Metastatic Liver Carcinoma in the Lung (tissue), 2 donors: ENCODE results near the genes KHK, SLC5A6 and SLC30A3.

DNA sequence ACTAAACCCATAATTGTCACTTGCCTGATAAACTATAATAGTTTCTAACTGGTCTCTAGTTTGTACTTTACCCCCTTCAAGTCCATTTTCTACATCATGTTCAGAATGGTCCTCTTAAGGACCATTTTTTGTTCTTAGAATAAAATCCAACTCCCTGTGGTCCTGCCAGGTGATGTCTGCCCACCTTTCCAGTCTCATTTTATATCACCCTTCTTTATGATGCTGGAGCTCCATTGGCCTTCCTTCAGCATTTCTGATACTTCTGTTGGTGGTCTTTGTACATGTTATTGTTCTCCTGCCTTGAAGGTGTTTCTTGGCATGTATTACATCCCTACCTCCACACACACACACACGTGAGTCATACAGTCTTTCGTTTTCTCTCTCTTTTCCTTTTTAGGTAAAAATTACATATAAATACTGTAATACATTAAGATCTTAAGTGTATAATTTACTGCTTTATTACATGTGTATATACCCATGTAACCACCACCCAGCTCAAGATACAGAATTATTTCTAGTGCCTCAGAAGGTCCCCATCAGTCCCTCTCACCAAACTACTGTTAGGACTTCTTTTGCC, 10.1 kb upstream of the ADGRF3 start:
- PRO-cap, 2 experiments, result no peak in any of the 2 experiments

GRCh38 chr2:26411313-26412027, 9.8 kb downstream of the DRC1 start:
- PRO-cap, 2 experiments, result no peak in any of the 2 experiments

DNA sequence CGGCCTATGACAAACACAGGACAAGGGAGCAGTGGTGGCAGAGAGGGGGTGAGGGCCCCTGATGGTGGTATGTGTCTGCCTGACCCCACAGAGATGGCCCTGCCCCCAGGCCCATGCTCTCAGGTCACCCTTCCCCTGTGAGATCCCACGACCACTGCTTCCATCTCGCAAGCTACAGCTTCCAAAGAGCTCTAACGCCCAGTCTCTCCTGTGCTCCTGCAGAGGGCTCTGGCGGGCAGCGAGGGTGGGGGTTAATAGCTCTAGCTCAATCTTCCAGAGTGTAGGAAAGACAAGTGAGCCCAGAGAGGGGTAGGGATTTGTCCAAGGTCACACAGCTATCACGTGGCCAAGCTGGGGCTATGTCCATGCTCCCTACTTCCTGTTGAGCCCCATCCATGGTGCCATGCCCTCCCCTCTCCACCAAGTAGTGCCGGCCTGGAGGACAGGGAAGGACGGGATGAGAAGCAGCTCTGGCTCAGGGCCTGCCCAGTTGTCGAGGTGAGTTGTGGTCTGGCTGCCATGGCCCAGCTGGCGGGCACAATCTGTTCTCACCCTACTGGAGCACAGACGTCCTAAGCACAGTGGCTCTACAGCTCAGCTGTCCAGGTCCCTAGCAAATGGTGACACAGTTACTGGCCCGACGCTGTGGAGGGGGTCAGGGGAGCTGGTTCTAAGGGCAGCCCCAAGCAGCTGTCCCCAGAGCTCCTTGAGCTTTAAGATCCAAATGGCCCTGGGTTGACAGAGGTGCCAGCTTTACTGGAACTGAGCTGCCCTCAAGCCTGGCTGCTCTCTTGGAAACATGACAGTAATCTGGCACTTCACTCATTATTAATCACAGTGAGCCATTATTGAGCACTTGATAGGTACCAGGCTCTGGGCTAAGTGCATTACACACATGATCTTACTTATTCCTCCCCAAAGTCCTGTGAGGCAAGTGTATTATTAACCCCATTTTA, 32.8 kb downstream of the KCNK3 start:
- PRO-cap, 2 experiments, result no peak in any of the 2 experiments

GRCh38 chr2:26786289-26786657, 417 bp downstream of the CENPA start:
- PRO-cap, 2 experiments, result no peak in any of the 2 experiments

DNA sequence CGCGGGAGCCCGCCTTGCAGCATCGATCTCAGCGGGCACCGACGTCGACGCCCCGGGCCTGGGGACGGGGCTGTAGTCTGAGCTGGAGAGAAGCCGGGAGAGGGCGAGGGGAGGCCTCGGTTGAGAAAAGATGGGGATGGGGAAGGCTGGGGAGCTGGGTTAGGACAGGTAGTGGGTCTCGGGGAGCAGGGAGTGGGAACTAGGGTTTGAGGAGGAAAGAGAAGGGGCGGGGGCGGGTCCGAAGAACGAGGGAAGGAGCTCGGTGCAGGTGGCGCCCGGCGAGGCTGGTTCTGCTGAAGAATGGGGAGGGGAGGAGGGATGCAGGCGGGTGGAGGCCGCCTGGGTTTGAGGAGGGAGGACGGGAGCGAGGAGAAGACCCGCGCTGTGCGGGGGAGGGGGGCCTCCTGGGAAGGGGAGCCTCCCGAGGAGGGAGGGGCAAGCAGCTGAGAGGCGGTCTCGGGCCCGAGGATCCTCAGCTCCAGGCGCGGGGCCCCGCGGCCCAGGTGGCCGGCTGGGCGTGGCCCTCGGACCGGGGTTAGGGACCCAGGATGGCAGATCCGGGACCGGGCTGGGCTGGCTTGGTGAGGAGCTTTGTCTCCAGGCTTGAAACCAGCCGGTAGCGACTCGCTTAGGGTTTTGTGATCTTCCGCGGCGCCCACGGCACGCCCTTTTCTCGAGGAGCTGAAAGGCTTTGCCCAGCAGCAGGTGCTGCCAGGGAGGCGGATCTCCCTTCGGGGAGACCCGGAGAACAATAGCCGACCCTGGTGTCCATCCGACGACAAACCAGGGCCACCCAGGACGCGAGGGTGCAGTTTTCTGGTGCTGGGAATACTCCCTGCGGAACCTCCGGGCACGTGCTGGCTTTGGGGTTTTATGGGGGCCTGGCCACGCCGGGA, 1.2 kb downstream of the DPYSL5 start:
- PRO-cap, 2 experiments, result no peak in any of the 2 experiments

GRCh38 chr2:27025333-27026184, 7.2 kb upstream of the TMEM214 start:
- PRO-cap, 2 experiments, result no peak in any of the 2 experiments

DNA sequence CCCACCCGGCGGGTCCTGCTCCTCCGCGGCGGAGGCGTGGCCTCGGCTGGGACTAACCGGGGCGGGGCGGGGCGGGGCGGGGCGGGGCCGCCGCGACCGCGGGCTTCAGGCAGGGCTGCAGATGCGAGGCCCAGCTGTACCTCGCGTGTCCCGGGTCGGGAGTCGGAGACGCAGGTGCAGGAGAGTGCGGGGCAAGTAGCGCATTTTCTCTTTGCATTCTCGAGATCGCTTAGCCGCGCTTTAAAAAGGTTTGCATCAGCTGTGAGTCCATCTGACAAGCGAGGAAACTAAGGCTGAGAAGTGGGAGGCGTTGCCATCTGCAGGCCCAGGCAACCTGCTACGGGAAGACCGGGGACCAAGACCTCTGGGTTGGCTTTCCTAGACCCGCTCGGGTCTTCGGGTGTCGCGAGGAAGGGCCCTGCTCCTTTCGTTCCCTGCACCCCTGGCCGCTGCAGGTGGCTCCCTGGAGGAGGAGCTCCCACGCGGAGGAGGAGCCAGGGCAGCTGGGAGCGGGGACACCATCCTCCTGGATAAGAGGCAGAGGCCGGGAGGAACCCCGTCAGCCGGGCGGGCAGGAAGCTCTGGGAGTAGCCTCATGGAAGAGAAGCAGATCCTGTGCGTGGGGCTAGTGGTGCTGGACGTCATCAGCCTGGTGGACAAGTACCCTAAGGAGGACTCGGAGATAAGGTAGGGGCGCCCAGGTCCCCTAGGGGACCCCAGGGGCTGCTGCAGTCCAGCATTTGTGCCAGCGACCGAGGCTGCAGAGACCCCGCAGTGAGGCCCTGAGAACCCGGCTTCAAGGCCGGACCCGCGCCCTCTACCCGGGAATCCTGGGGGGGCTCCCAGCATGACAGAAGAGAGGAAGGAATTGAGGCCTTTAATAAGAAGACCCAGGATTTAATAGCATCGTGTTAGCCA, at the start of gene KHK:
TSS of gene KHK (plus strand) at position 108 of the 918 bp plus-strand sequence.
- PRO-cap, 2 experiments, result peak in 2 of 2 experiments; most common plus-strand start position 95 of the sequence (in 1); most common minus-strand start position 444 of the sequence (in 1)

DNA sequence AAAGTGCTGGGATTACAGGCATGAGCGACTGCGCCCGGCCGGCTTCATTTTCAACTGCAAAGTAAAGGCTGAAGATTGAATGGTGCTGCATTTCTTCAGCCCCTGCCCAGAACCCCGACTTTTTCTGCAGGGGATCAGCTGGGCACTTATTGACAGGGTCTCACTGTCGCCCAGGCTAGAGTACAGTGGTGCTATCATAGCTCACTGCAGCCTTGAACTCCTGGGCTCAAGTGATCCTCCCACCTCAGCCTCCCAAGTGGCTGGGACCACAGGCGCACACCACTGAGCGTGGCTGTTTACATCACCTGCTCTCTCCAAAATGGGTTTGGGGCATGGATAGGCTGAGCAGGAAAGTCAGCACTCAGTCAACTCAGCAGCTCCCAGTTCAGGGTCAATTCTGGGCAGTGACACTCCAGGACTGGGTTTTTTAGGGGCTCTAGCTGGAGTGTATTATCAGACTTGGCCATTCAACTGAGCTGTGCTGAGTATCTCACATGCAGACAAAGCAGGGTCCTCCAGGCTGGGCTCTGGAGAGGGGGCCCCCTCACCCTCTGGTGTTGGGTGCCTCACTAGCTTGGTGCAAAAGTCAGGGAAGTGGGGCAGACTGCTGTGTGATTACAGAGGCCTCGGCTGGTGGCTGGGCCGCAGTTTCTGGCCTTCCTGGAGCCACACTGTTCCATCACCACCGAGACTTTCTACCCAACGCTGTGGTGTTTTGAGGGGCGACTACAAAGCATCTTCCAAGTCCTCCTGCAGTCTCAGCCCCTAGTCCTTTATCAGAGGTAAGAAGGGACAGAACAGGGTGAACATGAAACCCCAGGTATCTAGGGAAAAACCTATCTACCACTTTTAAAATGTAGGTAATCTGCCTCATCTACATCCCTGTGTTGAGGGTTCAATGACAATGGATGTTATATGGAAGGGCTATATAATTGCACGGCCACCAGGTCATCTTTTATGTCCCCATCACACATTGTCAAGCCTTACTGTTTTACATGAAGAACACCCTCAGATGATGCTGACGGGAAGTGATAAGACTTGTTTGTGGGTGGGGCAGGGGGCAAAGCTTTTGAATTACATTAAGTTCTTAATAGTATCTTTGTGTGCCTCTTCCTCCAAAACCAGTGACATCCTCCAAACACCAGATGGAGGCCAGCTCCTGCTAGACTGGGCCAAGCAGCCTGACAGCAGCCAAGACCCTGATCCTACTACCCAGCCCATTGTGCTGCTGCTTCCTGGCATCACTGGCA, 4.6 kb downstream of the ABHD1 start:
- PRO-cap, 2 experiments, result no peak in any of the 2 experiments

- PRO-cap, 2 experiments, result no peak in any of the 2 experiments
Observed at GRCh38 chr2:27133013-27133875, 1.2 kb downstream of the PREB start.

- PRO-cap, 2 experiments, result no peak in any of the 2 experiments
Observed at GRCh38 chr2:27150600-27150982, 1.8 kb downstream of the TCF23 start.

DNA sequence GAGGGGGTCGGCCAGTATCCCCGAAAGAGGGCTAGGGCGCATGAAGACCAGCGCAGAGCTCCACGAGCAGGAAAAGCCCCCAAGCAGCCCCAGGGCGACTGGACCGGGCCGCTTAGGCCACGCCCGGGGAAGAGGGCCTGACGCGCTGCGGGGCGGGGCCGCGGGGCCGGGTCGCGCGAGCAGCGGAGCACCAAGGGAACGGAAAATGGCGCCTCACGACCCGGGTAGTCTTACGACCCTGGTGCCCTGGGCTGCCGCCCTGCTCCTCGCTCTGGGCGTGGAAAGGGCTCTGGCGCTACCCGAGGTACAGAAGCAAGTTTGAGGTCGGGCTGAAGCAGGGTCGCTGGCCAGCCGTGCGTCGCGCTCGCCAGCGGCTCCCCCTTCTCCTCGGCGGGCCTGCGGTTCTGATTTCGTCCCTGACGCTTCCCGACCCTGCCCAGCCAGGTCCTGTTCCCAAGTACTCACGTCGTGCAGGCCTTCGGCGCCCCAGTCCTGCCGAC, at the start of gene SLC5A6:
TSS of gene SLC5A6 (minus strand) at position 105 of the 500 bp plus-strand sequence.
- PRO-cap, 2 experiments, result peak in 2 of 2 experiments; most common plus-strand start position 198 of the sequence (in 2); most common minus-strand start position 77 of the sequence (in 1)

GRCh38 chr2:27262745-27263611, at the start of gene SLC30A3:
TSS of gene SLC30A3 (minus strand) at chr2:27263047.
- PRO-cap, 2 experiments, result peak in 1 of 2 experiments; most common minus-strand start chr2:27263047 (in 1)

DNA sequence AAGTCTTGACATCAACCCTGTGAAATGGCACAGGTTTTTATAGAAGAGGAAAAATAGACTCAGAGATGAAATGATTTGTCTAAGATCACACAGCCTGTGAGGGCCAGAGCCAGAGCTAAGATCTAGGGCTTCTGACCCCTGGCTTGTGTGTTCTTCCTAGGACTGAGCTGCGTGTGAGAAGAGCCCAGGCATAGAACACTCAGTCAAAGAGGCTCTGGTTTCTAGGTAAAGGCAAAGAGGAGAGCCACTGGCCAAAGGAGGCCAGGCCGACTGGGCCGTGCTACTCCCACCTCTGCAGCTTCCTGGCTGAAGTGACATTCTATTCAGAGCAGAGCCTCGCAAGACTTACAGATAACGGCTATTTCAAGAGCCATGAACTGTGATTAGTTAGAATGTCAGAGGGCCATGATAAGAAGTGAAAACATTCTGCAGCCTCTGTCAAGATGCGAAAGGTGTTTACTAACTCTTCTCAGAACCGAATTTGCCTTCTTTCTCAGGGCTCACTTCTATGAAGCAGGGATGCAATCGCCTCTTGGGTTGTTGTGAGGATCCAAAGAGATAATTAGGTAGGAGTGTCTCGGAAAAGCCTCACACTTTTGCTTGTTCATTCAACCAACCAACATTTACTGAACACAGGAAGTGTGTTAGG, 3.6 kb upstream of the DNAJC5G start:
- PRO-cap, 2 experiments, result no peak in any of the 2 experiments

DNA sequence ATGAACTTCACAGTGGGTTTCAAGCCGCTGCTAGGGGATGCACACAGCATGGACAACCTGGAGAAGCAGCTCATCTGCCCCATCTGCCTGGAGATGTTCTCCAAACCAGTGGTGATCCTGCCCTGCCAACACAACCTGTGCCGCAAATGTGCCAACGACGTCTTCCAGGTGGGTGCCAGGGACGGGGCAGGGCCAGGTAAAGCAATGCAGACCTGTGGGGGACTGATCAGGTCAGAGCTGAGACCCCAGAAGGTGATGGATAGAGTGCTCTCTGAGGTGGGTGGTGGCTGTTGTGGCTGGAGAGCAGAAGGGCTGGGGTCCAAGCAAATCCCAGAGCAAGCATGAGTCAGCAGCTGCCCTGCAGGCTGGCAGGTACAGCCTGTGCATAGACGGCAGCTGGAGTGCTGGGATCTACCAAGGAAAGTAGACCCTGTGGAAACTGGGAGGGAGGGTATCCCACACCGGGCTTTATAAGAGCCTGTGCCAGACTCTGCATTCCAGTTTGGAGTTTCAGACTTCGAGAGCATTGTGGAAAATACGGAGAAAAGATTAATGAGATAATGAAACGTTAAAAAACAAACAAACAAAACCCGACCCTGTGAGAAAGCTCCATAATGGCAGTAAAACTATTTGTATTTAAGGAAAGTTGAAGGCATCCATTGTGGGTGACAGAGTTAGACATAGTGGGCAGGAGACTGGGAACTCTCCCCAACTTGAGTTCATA, 665 bp downstream of the TRIM54 start:
- PRO-cap, 2 experiments, result no peak in any of the 2 experiments

- PRO-cap, 2 experiments, result no peak in any of the 2 experiments
Observed at GRCh38 chr2:27303361-27303756, 4.9 kb downstream of the UCN start.

GRCh38 chr2:27322021-27322902, 635 bp downstream of the MPV17 start:
- PRO-cap, 2 experiments, result no peak in any of the 2 experiments

DNA sequence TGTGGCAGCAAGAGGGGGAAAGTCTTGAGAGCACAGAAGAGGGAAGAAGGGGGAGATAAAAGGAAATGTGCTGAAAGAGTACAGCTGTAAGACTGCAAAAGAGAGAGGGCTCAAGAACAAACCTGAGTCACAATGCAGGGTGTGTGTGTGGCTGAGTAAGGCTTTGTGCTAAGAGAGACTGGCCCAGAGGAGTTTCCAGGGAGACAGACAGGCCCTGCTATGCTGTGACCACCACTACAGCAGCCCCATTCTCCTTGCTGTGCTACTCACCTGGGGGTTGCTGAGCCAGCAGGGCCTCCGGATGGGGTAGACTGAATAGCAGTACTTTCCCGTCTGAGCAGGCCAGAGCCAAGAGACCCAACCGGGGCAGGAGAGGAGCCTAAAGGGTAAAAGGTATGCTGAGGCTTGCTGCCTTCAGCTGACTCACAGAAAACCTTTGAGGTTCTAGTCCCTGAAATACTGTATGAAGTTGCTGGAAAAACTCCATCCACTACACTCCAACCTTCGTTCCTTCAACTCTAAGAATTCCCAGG, 12.5 kb upstream of the MPV17 start:
- PRO-cap, 2 experiments, result no peak in any of the 2 experiments

DNA sequence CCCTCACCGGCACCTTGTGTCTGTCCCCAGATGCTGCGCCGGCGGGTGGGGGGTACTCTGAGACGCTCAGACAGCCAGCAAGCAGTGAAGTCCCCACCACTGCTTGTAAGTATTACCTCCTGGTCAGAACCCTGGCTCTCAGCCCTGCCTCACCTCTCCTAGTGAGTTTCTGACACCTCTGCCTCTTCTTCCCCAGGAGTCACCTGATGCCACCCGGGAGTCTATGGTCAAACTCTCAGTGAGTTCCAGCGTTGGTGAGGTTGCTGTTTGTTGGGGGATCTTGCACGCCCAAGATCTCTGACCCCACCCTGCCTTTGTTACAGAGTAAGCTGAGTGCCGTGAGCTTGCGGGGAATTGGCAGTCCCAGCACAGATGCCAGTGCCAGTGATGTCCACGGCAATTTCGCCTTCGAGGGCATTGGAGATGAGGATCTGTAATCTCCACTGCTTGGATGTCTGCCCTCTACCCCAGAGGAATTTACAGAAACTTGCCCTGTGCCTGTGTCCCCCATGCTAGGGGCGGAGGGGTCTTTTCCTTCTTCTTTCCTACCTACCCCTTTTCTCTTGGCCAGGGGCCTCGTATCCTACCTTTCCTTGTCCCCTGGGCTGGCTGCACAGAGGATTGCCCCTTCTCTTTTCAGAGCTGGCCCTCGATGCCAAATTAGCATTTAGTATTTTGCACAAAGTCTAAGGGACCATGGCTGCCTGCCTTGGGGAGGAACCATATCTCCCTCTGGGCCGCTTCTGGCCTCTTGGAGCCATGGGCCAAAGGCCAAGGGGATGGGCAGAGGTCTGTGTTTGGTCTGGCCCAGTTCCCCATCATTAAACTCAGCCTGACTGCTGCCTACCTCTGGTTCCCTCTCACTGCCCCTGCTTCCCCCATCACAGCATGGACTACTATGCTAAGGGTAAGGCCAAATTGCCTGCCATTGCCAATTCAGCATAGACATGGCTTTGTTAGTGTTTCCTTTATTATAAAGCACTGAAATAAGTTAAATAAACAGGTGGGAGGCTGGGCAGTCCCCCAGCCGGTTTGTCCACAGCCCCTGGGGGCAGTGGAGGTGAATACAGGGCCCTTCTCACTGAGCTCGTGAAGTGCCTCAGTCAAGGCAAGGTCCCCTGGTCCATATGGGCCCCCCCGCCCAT, 3.9 kb downstream of the ZNF513 start:
- PRO-cap, 2 experiments, result no peak in any of the 2 experiments

DNA sequence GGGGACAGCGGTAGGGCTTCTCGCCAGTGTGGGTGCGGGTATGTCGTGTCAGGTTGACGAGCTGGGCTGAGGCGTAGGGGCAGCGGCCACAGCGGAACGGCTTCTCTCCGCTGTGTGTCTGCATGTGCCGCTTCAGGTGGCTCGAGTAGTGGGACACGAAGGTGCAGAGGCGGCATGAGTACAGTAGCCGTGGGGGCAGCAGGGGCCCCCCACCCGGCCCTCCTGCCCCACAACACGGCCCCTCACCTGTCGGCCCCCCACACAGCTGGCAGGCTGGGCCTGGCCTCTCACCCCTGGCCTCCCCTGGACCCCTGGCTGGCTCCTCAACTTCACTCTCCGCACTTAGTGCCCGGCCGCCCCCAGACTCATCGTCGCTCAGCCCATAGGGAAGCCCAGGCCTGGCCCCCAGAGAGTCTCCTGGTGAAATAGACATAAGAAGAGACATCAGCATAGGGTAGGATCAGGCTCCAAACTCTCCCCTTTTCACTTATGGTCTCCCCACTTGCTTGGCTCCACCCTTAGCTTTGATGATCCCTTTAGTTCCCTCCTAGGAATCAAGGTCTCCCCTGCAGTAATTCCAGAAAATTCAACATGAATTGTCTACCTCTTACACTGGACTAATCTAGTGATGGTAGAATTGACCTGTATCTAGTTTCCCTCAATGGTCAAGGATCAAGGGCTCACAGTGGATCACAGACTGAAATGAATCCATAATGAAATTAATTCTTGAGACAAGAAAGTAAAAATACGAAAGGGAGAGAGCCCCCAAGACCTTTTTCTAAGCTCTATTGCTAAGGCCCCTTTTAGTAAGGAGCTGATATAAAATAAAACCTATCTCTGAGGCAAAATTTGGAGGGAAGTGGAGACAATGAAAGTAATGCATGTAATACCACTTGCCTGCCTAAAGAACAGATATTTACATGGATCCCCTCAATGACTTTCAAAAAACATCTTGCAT, 1.6 kb downstream of the ZNF513 start:
- PRO-cap, 2 experiments, result no peak in any of the 2 experiments

DNA sequence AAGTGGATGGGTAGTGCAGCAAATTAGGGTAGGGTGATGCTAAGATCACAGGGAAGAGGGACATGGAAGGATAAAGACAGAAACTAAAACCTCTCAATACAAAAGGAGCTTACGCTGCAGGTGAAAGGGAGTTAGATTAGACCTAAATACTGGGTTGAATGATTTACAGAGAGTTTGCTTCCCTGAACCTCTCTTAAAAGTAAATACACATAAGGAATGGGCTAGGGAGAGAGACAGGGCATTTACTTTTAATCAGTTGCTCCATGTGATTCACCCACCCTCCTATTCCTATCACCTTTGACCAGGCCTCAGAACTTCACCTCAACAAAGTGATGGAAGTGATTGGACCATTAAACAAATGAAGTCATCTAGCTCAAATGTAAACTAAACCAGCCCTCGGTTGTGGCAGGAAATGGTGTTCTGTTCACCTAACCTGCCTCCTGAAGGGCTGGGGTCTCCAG, 908 bp downstream of the ZNF513 start:
- PRO-cap, 2 experiments, result peak in 1 of 2 experiments; most common plus-strand start position 392 of the sequence (in 1); most common minus-strand start position 287 of the sequence (in 1)